Ovary (tissue), 7 donors: ENCODE data around the gene TMEM14B.

DNA sequence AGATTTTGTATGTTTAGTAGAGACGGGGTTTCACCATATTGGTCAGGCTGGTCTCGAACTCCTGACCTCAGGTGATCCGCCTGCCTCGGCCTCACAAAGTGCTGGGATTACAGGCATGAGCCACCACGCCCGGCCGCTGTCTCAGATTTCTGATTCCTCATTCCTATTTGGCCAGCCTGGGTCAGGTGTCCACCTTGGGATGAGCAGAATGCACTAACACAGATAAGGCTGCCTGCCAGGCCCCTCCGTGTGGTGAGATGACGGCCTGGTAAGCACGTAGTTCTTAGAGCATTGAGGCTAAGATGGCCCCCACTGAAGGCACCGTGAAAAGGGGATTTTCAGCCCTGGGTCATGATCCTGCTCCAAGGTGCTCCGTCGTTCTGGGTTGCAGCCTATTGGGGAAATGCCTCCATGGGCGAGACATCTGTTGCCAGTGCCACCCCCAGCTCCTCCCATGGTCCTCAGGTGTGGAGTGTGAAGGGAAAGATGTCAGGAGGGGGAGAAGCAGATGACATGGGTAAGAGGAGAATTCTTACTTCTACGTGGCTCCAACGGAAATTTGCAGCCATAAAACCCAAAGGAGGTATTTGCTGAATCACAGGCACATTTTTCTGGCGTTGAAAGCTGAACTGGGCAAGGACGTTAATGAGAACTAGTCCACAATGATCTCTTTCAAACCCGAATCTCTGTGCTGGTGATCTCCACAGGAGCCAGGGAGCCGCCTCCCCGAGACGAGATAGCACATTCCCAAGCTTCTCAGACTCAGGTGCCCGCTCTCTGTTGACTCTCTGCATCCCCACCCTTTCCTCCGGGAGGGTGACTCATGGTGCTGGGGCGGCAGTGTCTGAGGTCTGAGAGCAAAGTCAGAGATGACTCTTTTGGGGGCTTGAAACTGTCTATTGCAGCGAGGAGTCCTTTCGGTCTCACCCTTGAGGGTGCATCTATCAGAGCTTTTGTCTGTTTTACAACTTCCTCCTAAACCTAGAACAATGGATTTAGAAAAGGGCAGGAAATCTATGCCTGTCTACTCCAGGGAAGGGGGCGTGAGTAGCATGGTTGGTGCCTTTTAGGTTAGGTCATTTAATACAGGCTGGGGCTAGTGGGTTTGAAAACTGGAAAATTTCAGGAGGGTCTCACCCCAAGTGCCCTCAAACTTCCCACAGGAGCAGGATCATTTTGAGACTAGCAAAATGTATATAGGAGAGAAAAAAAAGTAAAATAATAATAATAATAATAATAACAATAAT, 33.9 kb upstream of the BMP6 start:
- PRO-cap, 7 experiments: no peak in any of the 7 experiments
- RAMPAGE, long total RNA, 2 experiments: no peak in any of the 2 experiments

- PRO-cap, 7 experiments: no peak in any of the 7 experiments
- RAMPAGE, long total RNA, 2 experiments: no peak in any of the 2 experiments
Observed at GRCh38 chr6:7701476-7702202, 24.3 kb upstream of the BMP6 start.

DNA sequence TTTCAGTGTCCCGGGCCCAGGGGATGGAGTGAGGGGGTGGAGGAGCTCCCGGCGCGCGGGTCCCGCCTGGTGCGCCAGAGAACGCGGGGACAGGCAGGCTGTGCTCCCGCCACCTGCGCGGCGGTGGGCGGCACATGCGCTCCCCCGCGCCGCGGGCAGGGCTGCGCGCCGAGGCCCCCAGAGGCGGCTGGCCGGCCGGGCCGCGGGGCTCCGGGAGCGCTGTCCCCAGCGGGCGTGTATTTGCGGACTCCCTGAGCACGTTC, 1.7 kb downstream of the BMP6 start:
- PRO-cap, 7 experiments: peak in 2 of 7 experiments; most common plus-strand start position 180 of the sequence (in 2); most common minus-strand start position 136 of the sequence (in 1)
- RAMPAGE, long total RNA, 2 experiments: no peak in any of the 2 experiments

DNA sequence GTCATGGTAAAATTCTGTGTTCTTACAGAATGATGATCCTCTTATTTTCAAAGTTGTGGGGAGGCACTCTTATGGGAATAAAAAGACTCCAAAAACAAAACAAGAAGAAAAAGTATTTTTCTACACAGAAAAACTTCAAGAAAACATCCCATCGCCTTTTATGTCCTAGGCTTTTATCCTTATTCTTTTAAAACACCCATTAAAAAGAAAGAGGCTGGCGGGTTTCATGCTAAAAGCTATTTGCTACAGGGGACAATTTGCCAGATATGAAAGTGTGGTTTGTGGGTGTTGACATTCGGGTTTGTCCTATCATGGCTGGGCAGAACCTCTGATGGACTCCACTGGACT, 37.4 kb downstream of the BMP6 start:
- PRO-cap, 7 experiments: no peak in any of the 7 experiments
- RAMPAGE, long total RNA, 2 experiments: no peak in any of the 2 experiments

DNA sequence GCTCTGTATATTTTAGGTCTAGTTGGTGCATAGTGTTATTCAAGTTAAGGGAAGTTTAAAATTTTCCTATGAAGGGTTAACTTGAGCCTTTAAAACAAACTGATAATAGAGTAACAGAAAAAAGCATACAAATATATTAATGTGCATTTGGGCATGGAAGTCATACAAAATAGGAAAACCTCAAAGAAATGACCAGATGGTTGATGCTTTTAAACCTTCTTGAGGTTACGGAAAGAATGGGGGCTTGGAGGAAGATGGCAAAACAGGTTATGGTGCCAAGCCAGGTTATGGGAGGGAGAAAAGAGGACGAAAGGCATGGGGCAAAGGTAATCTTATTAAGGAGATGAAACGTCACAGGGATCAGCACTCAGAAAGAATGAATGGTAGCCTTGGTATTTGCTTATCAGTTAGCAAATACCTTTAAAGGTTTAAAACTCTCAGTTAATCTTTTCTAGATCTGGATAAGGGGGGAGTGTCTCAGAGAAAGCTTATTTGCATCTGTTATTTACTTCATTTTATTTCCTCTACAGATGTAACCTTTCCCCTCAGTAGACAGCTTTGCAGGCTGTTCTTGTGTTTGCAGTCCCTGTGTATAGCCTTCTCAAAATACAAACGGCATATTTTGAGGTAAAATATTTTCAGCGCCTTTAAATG, 55.4 kb upstream of the EEF1E1 start:
- PRO-cap, 7 experiments: no peak in any of the 7 experiments
- RAMPAGE, long total RNA, 2 experiments: no peak in any of the 2 experiments

DNA sequence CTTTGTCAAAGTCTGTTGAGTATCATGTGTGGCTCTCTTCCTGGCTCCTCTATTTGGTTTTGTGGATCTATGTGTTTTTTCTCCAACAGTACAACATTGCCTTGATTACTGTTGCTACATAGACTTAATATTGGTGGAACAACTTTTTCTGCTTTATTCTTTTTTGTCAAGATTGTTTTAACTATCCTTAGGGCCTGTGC, 950.0 kb upstream of the SLC35B3 start:
- PRO-cap, 7 experiments: peak in 5 of 7 experiments; most common minus-strand start position 51 of the sequence (in 5)
- RAMPAGE, long total RNA, 2 experiments: no peak in any of the 2 experiments

DNA sequence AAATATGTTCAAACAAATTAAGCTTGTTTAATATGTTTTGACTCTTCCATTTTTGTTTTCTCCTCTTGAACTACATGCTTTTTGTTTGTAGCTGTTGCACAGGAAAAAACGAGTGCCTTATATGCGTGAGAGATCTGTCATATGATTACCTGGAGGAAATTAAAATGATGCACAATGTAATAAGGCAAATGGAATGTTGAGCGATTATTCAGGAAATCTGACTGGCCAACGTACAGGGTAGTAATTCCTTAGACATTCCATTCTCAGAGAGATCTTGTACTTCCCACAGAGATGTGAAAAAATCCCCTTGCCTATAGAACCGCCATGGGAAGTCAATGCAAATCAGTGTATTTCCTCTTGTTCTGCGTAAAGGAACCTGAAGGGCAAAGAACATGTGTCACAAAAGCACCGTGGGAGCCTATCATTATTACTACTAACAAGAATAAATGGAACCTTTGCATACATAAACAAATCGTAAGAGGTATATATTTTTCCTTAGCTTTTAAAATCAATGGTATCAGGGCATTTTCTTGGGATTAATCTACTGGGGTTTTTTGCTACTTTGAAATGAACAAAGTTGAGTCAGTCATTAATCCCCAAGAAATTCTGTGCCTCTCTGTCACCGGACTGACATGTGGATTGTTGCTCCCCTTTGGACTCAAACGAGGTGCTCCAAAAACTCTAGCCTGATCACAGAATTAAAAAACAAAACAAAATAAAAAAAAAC, 911.4 kb downstream of the TFAP2A start:
- PRO-cap, 7 experiments: no peak in any of the 7 experiments
- RAMPAGE, long total RNA, 2 experiments: no peak in any of the 2 experiments

DNA sequence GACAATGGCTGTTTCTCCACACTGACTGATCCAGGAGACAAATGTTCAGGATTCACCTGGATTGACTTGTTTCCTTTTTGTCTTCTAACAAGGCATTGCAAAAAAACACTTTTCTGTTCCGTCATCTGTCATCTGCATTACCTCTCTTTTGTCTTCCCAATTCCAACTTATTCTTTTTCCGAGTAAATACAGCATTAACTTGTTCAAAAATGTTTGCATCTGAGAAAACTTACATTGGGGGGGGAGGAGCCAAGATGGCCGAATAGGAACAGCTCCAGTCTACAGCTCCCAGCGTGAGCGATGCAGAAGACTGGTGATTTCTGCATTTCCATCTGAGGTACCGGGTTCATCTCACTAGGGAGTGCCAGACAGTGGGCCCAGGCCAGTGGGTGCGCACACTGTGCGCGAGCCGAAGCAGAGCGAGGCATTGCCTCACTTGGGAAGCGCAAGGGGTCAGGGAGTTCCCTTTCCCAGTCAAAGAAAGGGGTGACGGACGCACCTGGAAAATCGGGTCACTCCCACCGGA, 604.3 kb downstream of the TFAP2A start:
- PRO-cap, 7 experiments: no peak in any of the 7 experiments
- RAMPAGE, long total RNA, 2 experiments: no peak in any of the 2 experiments

GRCh38 chr6:9811038-9811436, 603.8 kb downstream of the TFAP2A start:
- PRO-cap, 7 experiments: no peak in any of the 7 experiments
- RAMPAGE, long total RNA, 2 experiments: no peak in any of the 2 experiments

DNA sequence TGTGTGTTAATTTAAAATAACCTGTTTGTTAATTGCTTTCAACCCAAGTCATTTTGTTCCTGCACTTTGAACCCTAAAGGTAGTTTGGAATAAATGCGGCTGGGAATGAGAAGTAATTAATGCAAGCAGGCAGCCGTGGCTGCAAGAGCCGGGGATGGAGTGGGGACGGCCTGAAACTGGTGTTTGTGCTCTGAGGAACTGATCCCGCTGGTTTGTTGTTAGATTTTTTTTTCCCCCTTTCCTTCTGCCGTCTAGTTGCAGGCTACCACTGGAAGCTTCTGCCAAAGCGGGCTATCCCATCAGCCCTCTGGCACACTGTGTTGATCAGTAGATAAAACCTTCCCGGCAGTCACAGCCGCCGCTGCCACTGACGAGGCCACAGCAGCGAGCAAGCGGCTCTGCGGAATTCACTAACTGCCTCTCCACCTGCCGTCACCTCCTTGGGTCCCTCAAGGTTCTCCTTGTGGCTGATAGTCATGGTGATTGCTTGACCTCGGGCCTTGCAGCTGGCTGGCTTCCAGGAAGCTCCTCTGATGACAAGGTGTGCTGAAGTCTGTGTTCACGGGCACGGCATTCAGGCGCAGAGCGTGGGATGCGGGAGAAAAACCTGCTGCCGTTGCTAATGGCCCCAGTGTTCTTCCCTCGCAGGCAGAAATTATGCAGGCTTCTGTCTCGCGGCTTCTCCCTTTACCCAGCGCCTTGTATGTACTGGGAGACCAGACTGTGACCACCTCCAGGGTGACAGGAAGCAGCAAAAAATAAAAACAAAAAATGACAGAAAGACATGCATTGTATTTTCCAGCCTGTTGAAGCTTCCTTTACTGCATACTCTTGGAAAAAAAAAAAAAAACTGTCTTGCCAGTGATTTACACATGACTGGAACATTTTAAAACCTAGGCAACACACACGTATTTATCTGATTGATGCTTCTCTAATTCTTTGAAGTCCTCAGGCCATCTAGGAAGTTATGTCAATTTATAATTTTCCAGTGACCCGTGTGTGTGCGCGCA, 315.7 kb downstream of the TFAP2A start:
- PRO-cap, 7 experiments: no peak in any of the 7 experiments
- RAMPAGE, long total RNA, 2 experiments: no peak in any of the 2 experiments

GRCh38 chr6:10539467-10540182, 18.5 kb downstream of the GCNT2 start:
- PRO-cap, 7 experiments: no peak in any of the 7 experiments
- RAMPAGE, long total RNA, 2 experiments: no peak in any of the 2 experiments

GRCh38 chr6:10582960-10583159, 61.7 kb downstream of the GCNT2 start:
- PRO-cap, 7 experiments: no peak in any of the 7 experiments
- RAMPAGE, long total RNA, 2 experiments: no peak in any of the 2 experiments

GRCh38 chr6:10747243-10747939, at the start of gene TMEM14B:
TMEM14B (plus strand) TSS chr6:10747805.
- PRO-cap, 7 experiments: peak in 7 of 7 experiments; most common plus-strand start chr6:10747805 (in 7); most common minus-strand start chr6:10747628 (in 6)
- RAMPAGE, long total RNA, 2 experiments: start-site peak on the plus strand in 2 of 2 experiments, at chr6:10747764-10747860 at its widest, 559 to 1,814 reads per replicate

DNA sequence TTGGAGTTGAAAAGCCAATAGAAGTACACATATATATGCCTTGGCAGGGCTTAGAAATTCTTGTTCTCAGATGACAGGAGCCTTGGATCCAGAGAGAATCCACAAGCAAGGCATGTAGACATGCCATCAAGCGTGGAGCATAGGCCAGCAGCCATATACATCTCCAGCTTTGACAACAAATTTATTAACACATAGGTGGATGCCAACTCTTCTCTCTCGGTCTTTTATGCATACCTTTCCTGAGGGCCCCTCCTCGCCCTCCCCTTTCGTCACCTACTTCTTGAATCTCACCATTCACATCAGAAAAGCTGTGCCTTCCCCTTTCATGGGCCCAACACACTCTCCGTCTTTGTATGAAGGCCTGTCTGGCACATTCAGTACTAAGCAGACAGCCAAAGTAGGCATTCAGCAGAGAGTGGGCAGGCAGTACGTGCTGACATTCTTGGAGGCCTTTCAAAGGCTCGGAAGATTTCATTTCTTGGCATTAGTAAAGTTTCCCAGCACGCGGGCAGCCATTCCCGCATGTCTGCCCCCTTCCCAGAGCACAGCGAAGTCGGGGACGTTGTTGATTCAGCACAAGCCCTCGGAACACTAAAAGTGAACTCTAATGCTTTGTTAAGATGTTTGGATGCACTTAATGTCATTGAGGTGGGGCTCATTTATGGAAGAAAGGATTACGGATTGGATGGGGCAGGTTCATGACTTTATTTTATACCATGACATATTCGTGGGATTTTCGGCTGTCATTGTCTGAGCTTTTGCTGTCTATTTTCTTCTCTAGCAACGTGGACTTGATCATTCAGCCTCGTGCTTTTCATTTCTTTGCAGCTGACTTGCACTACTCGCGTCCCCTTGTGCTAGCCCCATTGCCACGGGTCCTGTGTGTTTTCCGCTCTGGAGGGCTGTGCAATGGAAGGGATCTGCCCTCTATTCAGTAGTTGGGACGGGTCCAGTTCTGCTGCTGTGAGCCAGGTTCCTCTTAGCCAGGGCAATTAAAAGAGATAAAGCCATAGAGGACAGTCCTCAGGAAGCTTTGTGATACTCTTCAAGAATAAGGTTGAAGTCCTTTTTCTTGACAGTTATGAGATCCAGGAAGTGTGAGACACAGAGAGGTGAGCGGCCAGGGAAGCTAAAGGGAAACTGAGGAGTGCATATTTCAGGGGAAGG, 17.9 kb downstream of the NEDD9 start:
- PRO-cap, 7 experiments: no peak in any of the 7 experiments
- RAMPAGE, long total RNA, 2 experiments: no peak in any of the 2 experiments

- PRO-cap, 7 experiments: no peak in any of the 7 experiments
- RAMPAGE, long total RNA, 2 experiments: no peak in any of the 2 experiments
Observed at GRCh38 chr6:11253458-11253929, 21.0 kb upstream of the NEDD9 start.

DNA sequence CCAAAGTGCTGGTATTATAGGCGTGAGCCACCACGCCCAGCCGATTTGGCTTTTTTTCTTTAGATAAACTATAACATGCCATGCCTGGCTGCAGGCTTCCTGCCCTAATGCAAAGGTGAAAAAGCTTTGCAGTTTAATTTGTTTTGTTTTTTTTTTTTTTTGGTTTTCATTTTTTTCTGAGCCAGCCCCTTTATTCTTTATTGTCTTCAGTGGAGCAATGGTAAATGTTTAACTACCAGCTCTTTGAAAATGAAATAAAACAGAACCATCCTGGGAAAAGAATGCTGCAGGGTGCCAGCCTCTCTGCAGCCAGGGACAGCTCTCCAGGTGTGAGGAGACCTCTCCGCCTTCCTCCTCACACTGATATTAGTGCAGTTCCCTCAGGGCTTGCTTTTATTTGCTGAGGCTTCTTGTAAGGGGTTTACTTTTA, 64.5 kb upstream of the NEDD9 start:
- PRO-cap, 7 experiments: no peak in any of the 7 experiments
- RAMPAGE, long total RNA, 2 experiments: no peak in any of the 2 experiments

- PRO-cap, 7 experiments: no peak in any of the 7 experiments
- RAMPAGE, long total RNA, 2 experiments: no peak in any of the 2 experiments
Observed at GRCh38 chr6:11389477-11390594, 147.7 kb upstream of the TMEM170B start.

- PRO-cap, 7 experiments: no peak in any of the 7 experiments
- RAMPAGE, long total RNA, 2 experiments: no peak in any of the 2 experiments
Observed at GRCh38 chr6:11432674-11433215, 104.8 kb upstream of the TMEM170B start.

GRCh38 chr6:11586534-11587195, 49.1 kb downstream of the TMEM170B start:
- PRO-cap, 7 experiments: no peak in any of the 7 experiments
- RAMPAGE, long total RNA, 2 experiments: no peak in any of the 2 experiments

DNA sequence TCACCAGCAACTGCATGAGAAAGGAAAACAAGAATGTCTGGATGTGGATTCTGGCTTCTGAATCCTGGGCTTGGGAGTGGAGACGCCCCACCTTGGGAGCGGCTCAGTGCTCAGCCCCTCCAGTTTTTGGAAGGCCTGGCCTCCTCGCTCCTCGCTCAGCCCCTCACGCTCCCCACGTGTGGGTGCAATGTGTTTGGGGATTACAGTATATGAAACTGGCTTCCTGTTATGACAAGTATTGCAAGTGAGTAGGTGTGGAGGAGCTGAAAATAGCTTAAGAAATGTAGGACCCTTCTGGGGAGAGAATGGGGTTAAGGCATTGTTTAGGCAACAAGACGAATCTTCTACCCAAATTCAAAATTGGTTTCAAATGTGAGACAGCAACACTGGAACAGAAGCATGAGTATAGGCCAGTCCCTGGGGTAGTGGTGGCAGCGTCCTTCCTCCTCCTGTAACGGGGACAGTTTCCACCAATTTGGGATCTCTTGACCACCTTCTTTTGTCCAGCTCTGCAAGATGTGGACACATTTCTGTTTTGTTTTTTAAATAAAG, 66.9 kb downstream of the ADTRP start:
- PRO-cap, 7 experiments: no peak in any of the 7 experiments
- RAMPAGE, long total RNA, 2 experiments: no peak in any of the 2 experiments